Jurkat, Clone E6-1 (cell line): ENCODE data around the genes TOPORS, CHMP5 and AQP7.

DNA sequence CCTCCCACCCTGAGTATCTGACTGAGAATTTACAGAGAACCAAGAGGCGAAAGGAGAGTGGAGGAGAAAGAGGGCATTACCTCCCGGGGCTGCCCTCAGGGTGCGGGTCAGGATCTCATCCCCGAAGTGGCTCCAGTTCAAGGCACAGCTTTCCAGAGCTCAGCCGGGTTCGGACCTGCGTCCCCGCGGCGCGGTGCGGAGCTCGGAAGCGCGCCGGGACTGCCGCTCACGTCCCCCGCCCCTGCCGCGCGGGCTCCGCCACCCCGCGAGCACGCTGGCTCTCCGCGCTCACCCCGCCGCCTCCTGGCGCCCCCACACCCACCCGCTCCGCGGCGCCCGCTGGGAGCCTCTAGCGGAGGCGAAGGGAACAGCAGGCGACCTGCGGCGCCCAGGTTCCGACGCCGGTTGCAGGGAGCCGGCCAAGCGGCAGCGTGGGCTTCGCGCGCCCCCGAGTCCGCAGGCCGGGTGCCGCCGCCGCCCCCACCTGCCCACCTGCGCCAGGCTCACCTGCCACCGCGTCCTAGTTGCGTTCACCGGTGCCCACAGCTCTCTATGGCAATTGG lies 1.3 kb downstream of the LINGO2 start:
- RRBS: 2% methylated on average over 31 of the region's 61 CpGs

DNA sequence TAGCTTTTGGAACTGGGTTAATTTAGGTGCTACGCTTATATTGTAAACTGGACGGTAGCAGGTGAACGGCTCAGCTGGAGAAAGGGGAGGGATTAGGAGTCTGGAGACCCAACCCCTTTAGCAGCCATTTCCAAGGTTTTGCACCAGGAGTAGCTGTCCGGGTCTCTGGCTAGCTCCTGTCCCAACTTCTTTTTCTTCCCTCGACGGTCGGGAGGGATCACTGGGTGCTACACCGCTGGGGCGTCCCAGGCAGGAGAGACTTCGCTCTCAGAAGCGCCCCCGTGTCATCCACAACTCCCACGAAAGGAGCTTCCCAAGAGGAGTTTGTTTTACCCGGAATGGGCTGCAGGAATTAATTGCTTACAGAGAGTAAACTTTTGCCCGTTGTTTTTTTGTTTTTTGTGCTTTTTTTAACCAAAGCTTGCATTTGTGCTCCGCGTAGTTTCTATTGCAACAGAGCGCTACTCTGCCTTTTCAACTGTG lies 817 bp upstream of the LINGO2 start:
- RRBS: no CpG with 5 or more reads among the region's 18 CpGs

- RRBS: no CpG with 5 or more reads among the region's 1 CpG
Measured at GRCh38 chr9:29532784-29533124, 319.4 kb upstream of the LINGO2 start.

- RRBS: 2% methylated on average over 10 of the region's 49 CpGs
Measured at GRCh38 chr9:32552072-32553124, at the start of gene TOPORS. TOPORS (minus strand) TSS chr9:32552586.

GRCh38 chr9:33030241-33030889 lies 5.3 kb downstream of the DNAJA1 start:
- RRBS: no CpG with 5 or more reads among the region's 5 CpGs

DNA sequence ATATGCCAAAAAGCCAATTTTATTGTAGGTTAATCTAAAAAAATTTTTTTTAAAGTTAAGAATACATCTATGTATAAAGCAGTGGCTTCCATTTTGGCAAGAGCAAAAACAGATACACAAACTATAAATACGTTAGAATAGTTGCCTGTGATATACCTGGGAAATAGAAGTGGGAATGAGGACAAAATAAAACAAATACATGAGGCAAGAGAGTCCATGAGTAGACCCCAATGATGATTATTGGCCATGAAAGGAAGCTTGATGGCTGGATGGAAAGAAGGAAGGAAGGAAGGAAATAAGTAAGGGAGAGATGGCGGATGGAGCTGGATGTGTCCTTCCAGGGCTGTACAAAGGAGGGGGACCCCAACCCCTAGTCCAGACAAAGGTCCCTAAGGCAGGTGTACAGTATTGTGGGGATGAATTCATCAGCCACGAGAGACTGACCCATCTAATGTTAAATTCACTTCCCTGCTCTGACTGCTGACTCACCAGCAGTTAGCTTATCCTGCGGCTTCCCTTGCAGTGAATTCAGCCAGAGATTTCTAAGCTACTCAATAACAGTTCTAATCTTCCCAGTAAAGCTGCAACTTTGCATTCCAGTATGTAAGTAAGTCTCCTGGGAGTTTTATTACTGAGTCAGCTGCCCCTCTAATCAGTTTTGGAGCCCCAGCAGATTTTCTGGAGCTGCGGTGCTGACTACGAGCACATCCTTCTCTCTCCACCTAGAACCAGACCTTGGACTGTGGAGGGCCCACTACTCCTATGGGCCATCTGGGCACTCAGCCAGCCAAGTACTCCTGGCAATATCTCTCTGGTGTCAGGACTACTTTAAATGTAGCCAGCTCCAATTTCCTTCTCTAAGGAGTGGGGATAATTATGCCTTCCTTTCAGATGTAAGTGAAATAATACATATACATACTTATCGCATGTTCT lies 16.2 kb downstream of the B4GALT1 start:
- RRBS: no CpG with 5 or more reads among the region's 7 CpGs

GRCh38 chr9:33166194-33166713 lies 882 bp downstream of the B4GALT1 start:
- RRBS: no CpG with 5 or more reads among the region's 15 CpGs

DNA sequence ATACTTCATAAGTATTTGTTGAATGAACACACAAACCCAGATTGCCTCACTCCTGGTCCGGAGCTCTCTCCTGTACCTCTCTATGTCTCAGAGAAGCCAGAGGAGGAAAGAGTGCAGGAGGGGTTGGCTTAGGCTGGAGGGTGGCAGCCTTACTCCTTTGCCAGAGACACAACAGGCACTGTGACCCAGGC lies 5.0 kb upstream of the SPINK4 start:
- RRBS: no CpG with 5 or more reads among the region's 1 CpG

GRCh38 chr9:33256744-33257229 lies 7.7 kb downstream of the BAG1 start:
- RRBS: no CpG with 5 or more reads among the region's 4 CpGs

DNA sequence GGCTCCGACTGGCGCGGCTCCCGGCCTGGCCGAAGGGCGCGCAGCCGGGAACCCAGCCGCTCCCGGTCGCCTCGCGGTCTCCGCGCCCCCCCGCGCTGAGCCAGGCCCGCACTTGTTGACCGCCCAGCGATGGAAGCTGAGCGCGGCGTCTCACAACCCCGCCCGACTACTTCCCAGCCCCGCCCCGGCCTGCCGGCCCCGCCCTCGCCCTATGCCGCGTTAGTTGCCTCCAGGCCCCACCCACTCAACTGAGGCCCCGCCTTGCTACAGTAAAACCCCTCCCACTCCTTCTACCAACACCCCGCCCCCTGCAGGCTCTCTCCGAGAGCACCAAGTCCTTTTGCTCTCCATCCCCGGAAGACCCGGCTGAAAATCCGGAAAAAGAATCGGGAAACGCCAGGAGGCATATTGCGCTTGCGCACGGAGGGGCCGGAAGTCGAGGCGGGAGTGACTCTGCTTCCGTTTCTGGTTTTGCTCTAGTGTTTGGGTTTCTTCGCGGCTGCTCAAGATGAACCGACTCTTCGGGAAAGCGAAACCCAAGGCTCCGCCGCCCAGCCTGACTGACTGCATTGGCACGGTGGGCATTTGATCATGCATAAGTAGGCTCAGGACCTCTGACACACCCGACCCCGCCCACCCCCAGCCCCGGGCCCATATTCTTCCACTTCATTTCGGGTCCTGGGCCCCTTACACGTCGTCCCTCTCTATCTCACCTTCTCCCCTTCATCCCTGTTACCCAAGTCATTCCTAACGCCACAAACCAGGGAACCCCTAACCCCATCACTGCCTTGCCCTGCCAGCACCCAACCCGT lies at the start of gene CHMP5:
CHMP5 (plus strand) TSS at position 479 of the 812 bp plus-strand sequence.
- RRBS: 1% methylated on average over 11 of the region's 63 CpGs

GRCh38 chr9:33287171-33287542 lies 3.2 kb upstream of the NFX1 start:
- RRBS: no CpG with 5 or more reads among the region's 5 CpGs

GRCh38 chr9:33326370-33326855 lies 36.1 kb downstream of the NFX1 start:
- RRBS: no CpG with 5 or more reads among the region's 1 CpG

- RRBS: no CpG with 5 or more reads among the region's 5 CpGs
Measured at GRCh38 chr9:33329882-33330406, 39.6 kb downstream of the NFX1 start.

DNA sequence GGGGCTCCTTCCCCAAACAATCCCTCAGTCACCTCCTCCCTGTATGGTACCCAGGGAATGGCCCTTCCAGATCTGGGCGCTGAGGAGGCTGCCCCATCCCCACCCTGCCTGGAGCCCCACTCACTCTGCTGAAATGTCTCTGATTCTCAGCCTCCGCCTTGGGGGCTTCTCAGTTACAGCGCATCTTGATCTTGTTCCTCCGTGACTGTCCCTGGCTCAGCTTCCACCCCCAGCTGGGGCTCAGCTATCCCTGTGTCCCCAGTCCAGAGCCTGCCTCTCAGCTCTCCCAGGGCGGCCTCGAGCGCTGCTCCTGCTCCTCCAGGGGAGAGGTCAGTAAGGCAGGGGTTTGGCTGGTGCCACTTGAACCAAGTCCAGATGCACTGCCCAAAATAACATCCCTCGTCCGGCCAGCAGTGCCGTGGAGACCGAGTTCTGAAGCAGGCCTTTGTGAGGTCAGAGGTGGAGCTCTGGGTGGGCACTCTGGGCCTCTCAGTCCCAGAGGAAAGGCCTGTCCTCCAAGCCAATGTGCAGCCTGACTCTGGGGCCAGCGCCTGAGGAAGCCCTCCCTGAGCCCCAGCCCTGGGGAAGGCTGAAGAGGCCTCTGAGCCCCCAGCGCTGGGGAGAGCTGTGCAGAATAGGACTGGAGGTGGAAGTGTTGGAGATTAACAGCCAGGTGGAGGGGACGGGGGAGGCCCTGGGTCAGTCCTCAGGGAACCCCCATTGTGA lies at the start of gene AQP7:
AQP7 (minus strand) TSS at position 320 of the 726 bp plus-strand sequence.
- RRBS: no CpG with 5 or more reads among the region's 14 CpGs

DNA sequence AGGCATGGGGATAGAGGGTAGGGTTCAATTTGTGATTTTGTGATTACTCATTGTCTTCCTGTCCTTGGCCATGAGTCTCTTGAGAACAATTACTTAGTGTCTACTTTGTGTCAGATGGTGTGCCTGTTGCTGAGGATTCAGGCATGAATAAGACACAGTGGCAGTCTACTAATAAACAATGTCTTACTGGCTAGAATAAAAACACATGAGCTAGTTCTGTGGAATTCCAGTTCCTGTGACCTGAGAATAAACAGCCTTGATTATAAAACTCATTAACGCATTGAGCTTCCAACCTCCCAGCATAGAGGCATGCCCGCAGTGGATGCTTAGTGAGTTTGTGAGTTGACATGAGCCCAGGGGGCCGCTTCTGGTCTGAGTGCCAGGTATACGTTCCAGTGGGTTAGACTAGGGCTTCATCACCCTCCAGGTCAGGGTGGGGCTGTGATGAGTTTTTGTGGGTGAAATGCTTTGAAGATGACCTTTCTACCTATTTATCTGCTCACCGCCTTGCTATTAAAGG lies 2.8 kb upstream of the UBE2R2 start:
- RRBS: no CpG with 5 or more reads among the region's 5 CpGs

GRCh38 chr9:33971458-33972172 lies 77.1 kb downstream of the UBAP2 start:
- RRBS: no CpG with 5 or more reads among the region's 2 CpGs

DNA sequence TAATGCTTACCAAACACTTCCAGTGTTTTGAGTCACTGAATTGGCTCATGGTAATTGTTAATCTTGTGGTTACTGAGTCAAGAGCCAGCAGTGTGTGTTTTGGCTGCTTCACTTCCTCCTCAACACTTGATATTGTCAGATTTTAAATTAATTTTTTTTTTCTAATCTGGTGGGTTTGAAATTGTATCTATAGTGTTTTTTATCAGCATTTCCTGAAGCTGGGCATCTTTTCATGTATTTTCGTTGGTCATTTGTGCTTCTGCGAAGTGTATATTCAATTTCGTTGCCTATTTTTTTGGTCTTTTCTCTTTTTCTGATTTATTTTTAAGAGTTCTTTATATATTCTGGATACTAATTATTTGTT lies 7.5 kb downstream of the UBAP1 start:
- RRBS: no CpG with 5 or more reads among the region's 3 CpGs

- RRBS: no CpG with 5 or more reads among the region's 6 CpGs
Measured at GRCh38 chr9:34215154-34215800, 36.4 kb downstream of the UBAP1 start.

DNA sequence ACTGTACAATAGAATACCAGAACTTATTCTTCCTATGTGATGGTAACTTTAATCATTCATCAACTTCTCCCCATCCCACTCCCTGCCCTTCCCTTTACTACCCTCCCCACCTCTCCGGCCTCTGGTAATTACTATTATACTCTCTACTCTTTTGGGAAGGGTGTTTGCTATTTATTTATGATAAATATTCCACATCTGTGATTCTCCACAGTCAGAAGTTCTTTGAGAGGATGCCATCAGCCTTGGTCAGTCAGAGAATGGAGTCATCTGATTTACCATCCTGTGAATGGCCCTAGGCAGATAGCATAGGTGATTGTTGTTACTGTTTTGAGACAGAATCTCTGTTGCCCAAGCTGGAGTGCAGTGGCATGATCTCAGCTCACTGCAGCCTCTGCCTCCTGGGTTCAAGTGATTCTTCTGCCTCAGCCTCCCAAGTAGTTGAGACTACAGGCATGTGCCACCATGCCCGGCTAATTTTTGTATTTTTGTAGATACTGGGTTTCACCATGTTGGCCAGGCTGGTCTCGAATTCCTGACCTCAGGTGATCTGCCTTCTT lies 38.2 kb downstream of the UBAP1 start:
- RRBS: no CpG with 5 or more reads among the region's 3 CpGs

DNA sequence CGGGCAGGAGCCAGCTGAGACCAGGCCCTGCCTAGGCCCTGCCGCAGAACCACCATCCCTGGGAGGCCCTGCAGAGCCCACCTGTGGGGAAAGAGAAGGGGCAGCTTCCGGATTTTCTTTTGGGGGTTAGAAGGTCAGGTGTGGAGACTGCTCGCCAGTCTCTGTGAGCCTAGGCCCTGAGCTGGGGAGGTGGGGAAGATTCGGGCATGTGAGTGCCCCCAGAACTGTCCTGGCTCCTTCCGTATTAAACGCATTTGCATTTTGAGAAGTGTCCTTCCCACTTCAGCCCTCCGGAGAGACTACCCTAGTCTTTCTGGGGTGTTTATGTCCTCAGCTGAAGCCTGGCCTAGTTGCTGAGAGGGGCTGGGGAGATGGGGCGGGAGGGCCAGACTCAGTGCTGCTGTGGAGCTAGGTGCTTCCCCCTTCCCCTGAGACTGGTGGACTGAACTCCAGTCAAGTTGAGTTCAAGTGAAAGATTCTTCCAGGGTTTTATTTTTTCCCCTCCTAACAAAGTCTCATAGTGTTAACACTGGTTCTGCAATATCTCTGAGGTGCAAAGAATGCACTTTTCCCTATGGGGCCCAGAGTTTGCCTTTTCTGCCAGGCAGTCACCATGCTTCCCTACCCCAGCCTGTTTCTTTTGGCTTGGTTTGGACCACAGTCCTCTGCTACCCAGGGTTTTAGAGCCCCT lies 72.8 kb downstream of the UBAP1 start:
- RRBS: no CpG with 5 or more reads among the region's 9 CpGs